ENCODE measurements around a stretch of chr11.

GRCh38 chr11:134398028-134398300 is 14.1 kb downstream of the B3GAT1 start:
- PRO-cap: no peak

GRCh38 chr11:134761920-134763002 is 350.2 kb upstream of the B3GAT1 start:
- PRO-cap: no peak

GRCh38 chr11:134948916-134949597 is 537.0 kb upstream of the B3GAT1 start:
- PRO-cap: no peak

Data from ileum (tissue), 1 donor.